Jejunum (tissue), 1 donor: ENCODE measurements around a stretch of chr1.

DNA sequence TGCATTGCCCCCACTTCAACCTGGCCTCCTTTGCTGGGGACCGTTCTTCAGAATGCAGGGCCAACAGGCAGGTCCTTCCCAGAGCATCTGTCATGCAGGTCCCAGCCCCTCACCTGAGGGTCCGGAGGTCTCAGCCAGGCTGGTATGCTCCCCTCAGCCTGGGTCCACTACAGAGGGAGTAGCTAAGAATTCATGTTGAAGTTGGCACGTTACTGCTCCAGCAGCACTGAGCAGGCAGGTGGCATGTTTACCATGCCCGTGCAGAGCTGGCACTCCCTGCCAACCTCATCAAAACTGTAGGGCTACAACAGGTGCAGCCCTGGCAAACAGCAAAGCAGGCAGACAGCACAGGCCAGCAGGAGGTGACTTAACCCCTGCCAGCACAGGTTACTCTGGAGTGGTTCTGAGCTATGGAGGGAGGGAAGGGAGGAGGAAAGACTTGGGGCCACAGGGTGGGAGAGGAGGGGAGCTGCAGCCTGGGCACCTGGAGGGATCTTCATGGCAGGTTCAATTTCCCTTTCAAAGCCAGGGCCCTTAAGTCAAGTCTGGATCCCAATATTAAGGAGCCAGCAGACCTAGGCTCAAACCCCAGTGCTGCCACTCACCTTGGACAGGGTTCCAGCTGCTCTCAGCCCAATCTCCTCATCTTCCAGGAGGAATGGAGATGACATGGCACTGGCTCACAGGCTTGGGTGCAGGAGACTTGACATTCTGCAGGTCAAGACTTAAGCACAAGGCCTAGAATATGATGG, 46.3 kb downstream of the NUAK2 start:
- PRO-cap: no peak

GRCh38 chr1:205317536-205317943, 4.0 kb downstream of the NUAK2 start:
- PRO-cap: bidirectional peak, plus-strand start at chr1:205317698, minus-strand start at chr1:205317704

- PRO-cap: bidirectional peak, plus-strand start at chr1:205441306, minus-strand start at chr1:205441167
Observed at GRCh38 chr1:205440514-205441610, 15.0 kb downstream of the BLACAT1 start.

- PRO-cap: no peak
Observed at GRCh38 chr1:205444388-205445572, 11.1 kb downstream of the BLACAT1 start.

GRCh38 chr1:205449745-205451108, 5.6 kb downstream of the BLACAT1 start:
- PRO-cap: bidirectional peak, plus-strand start at chr1:205450192, minus-strand start at chr1:205449966

DNA sequence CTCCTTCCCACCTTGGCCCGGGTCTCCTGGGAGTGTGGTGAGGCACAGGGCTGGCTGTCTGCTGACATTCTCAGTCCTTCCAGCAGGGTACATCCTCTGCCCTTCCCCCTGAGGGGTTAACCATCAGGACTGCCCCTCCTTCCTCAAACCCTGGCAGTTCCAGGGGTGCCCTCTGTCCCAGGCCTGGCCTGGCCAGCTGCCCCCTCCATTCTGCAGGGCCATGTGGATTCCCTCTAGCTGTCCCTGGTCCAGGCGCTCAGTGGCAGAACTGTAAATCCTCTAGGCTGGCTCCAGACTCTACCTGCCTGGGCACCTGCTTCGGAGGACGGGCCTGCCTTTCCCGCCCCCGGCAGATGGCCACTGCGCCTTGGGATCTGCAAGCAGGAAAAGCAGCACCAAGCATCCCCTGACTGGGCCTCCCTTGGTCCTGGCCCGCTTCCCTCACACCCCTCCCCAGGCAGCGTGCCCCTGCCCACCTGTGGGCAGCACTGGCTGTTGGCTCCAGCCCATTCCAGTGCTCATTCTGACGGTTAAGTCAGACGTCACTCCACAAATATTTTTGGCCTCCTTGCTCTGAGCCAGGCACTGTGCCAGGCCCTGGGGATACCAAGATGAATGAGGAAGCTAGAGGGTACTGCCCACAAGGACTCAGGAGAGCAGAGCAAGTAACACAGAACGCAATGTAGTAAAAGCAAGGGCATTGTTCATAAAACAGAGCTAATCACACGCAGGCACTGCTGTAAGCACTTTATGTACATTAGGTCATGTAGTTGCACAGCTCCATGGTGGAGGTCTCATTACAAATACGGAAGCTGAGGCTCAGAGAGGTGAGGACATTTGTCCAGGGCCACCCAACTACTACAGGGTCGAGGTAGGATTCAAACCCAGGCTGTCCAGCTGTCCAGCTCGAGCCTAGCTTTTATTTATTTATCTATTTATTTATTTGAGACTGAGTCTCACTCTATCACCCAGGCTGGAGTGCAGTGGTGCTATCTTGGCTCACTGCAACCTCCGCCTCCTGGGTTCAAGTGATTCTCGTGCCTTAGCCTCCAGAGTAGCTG, 22.0 kb upstream of the BLACAT1 start:
- PRO-cap: no peak

GRCh38 chr1:205505655-205506293, 1.3 kb downstream of the CDK18 start:
- PRO-cap: unidirectional peak, minus-strand start at chr1:205505906

DNA sequence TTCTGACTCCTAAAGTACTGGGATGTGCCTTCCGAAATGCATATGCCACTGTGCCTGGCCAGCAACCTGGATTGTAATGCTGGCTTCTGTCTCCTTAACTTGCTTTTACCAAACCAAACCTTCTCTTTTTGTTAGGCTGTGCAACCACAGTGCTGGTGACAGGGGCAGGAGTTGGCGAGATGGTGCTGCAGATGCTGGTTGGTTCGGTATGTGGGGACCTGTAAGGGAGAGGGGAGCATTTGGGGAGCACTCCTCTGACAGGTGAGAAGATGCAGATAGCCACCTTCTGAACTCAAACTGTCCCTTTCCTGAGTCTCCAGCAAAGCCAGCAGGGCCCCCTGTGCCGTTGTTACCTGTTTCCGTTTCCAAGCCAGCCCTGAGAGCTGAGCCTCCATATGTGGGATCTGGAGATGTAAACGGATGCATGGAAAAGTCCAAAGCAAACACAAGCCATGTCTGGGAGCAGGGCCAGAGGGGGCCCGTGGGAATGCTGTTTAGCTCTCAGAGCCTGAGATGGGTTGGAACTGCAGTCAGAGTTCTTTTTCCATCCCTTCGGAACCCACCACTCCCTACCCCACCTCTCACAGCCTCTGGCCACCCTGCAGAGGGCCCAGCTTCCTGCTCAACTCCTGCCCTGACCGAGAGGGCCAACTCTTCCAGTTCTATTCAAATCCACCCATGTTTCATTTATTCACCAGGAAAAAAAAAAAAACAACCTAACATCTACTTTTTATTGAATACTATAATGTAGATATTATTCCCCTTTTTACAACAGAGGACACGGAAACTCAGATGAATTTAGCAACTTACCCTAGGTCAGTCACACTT, 29.0 kb downstream of the MFSD4A start:
- PRO-cap: no peak

GRCh38 chr1:205620187-205620913, 11.5 kb downstream of the ELK4 start:
- PRO-cap: no peak

GRCh38 chr1:205671889-205672458, 8.3 kb downstream of the SLC45A3 start:
- PRO-cap: no peak

DNA sequence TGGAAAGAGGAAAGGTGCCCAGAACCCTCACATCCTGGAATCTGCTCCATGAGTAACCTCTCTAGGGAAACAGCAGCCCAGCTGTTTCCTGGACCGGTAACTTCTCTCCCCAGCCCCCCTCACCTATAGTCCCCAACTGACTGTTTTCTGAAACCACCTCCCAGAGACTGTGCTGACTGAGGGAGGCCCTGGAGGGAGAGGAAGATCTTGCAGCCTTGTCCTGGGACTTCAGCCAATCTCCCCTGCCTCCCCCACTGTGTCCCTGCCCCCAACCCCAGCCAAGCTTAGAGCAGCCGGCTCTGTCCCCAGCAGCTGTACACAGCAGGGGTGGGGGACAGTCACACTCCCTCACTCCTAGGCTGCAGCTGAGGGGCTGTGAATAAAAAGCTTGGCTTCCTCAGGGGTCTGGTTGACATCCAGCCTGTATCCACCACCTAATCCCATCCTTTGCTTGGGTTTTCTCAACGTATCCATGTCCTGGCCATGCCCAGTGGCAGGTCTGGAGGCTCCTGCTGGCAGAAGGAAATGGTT, 20.8 kb upstream of the SLC45A3 start:
- PRO-cap: no peak

DNA sequence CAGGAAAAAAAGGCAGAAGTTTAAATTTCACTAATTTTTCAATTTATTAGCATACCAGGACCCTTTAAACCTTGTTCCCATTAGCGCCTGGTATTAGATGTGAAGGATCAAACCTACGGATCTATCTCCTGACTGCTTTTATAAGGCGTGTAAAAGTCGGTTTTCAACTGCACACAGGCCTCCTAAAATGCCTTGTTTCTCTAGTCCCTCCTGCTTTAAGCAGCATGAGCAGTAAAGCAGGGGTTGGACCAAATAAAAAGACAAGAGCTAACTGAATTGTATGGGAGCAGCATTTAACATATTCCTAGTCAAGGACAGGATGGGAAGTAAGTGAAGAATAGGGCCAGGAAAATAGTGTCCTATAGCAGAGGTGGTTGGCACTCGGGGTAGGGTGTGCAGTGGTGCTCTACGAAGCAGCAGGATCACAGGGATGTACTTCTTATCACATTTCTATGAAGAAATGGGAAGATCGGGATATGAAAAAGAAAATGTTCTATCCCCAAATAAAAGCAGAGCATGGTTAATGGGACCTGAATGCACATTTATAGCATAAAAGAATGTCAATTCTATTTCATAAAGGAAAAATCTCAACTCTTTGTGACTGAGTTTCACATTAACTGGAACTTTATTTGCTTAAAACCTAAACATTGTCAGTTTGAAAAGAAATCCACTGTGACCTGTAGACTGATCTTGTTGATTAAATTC, 33.1 kb downstream of the NUCKS1 start:
- PRO-cap: no peak

GRCh38 chr1:205727468-205728043, 22.4 kb downstream of the NUCKS1 start:
- PRO-cap: no peak

- PRO-cap: bidirectional peak, plus-strand start at chr1:205749500, minus-strand start at chr1:205749380; bidirectional peak, plus-strand start at chr1:205749697, minus-strand start at chr1:205749595
Observed at GRCh38 chr1:205748822-205749646, 948 bp downstream of the NUCKS1 start.

DNA sequence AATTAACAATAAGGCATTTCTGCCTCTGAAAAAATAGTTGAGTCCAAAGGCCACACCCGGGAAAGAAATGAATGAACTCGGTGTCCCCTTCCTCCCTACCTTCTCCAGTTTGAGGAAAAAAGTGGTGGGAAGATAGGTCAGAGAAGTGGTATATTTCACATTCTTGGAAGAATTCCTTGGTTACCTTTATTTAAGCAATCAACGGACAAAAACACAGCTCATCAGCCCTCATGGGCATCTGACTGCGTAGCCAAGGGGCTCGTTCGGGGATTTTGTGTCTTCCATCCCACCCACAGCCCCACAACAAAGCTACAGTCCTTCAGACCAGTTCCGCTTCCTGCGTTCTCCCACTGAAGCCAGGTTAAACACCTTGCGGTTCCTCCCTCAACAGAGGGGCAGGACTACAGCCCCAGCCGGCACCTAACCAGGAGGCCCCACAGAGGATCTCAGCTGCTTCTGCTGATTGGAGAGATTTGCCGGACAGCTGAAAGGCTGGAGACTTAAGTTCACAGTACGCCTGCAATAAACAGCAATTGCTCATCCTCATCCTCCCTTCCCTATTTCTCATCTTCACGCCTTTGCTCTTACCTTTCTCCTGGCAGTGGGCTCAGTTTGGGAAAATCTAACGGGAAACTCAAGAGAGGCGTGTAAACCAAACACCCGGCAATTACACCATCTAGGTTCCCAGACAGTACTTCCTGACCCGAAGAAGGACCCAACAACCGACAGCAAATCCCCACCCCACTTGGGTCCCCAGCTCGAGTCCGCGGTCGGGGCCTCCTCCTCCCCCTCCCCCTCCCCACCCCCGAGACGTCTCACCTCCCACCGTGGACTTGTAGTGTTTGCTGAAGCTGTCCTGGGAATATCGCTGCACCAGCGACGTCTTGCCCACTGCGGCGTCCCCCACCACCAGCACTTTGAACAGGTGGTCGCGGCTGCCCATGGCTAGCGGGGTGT, 990 bp downstream of the RAB29 start:
- PRO-cap: no peak

DNA sequence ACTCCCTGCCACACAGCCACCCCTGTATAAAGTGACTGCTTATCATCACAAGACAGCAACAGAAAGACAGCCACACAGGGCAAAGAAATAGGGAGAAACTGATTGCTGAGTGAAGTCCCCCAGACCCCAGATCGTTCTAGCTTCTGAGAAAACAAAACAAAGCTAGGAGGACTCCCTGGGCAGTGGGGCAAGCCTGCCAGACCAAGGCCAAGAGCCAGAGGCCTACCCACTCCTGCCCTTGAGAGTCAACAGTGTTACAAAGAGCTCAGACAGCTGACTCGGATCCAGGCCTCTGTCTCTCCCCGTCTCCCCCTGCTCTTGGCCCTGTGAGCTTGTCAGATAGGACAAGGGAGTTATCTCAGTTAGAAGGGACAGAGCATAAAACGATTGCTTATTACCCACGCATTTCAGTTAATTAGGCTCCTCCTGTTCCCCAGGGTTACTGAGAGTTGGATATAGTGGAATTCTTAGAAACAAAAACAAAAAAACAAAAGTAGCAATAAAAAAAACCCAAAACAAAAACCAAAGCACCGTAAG, 1.4 kb downstream of the SLC41A1 start:
- PRO-cap: no peak

DNA sequence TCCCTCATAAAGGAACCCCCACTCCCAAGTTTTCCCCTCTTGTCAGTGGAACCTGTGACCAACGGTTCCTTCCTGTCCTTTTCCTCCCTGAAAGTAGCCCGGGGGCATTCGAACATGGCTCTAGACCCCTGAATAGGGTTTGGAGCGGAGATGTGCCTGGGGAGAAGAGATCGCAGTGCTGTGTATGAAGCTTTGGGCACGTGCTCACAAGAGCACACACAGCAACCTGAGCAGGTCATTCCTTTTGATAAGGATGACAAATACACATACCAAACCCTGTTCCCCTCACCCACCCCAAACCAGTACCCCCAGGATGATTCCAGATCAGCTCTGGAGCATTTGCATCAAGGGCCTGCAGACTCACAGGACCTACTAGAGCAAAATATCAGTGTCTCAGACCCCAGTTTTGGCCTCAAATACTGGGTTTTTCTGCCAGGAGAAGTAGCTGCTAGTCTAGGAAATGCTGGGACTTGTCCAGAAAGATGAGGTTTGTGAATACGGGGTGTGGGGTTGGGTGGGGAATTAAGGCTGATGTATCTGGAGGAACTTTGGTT, 1.2 kb upstream of the SLC41A1 start:
- PRO-cap: no peak

DNA sequence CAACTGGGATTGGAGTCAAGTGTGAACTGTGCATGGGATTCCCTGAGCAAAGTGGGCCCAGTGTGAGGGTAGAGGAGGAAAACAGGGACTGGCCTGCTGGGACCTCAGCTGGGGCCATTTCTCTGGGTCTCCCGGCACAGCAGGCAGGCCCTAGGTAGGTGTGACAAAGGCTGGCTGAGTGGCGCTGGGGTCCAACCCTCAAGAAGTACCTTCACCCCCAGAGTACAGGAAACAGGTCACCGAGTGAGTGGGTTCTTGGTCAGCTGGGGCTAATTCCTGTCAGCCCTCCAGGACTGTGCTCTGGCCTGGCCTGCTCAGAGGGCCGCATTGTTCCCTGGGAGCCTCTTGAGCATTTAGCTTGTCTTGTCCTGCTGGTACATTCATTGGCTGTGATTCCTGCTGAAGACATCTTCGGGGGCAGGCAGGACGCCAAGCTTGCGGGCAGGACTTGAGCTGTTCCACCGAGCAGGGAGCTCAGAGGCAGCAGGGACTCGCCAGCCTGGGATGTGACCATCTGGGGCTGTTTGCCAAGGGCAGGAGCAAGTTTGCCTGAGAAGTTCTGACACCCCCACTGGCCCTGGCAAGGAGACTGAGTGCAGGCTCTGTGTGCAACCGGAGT, 6.9 kb upstream of the SLC26A9 start:
- PRO-cap: no peak

GRCh38 chr1:206050643-206051553, 2.1 kb upstream of the RHEX start:
- PRO-cap: no peak

GRCh38 chr1:206083256-206083656, 30.3 kb downstream of the RHEX start:
- PRO-cap: no peak